OCI-LY7 (cell line): ENCODE data around the gene SLC44A5.

DNA sequence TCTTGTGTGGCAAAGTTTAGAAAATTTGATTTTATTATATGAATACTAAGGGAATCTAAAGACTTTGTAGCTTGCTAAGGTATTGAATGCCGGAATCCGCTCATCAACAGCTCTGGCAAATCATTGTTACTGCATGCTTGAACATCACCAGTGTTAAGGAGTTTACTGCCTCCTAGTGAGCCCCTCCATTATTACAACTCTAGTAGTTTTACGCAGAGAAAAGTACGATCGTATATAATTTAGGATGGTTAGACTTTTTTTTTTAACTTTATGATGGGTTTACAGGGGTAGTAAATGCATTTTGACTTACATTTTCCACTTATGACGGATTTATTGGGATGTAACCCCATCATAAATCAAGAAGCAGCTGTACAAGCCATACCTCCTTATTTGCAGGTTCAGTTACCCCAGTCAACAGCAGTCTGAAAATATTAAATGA lies 789 bp downstream of the TYW3 start:
- PRO-cap: unidirectional peak, minus-strand start at position 114 of the sequence
- RAMPAGE, long total RNA: no peak

- PRO-cap: no peak
- RAMPAGE, long total RNA: no peak
Measured at GRCh38 chr1:75112324-75112648, 21.9 kb upstream of the LHX8 start.

DNA sequence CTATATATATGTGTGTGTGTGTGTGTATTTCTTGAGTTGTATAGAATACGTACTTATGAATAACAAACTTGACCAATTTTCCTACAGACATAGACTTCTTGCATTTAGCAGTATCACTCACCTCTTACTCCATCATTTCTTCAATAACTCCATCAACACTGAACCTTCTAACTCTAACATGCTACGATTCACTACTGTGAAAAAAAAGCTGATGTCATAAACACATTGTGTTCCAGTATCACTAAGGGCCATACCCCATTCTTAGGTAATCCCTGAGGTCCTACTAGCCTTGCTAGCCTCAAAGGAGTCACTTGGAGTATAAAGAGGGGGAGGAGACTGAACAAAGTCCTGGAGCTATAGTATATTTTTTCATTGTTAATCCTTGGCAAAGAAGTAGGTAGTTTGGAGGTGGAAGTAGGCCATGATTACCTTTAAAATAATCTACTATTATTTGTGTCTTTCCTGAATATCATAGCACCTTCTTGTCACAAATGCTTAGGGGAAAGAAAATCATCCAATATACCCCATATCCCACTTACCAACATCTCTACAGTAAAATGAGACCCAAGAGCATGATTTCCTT lies at the start of gene SLC44A5:
TSS of gene SLC44A5 (minus strand) at position 196 of the 583 bp plus-strand sequence.
- PRO-cap: no peak
- RAMPAGE, long total RNA: no peak

GRCh38 chr1:75614645-75615293 lies 3.9 kb upstream of the SLC44A5 start:
- PRO-cap: no peak
- RAMPAGE, long total RNA: no peak

DNA sequence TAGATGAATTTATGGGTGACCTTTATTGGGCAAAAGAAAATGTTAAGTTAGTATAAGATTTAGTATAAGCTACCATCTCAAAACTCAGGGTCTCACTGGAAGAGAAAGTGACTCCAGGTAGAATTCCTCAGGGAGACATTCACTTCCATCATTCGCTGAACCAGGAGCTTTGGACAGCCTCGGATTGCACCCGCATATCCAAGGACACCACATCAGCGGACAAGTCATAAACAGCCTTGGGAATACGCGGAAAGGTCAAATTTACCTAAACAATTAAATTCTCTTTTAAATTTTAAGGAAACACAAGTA lies 686 bp upstream of the ACADM start:
- PRO-cap: no peak
- RAMPAGE, long total RNA: no peak

- PRO-cap: no peak
- RAMPAGE, long total RNA: no peak
Measured at GRCh38 chr1:76052910-76053609, 21.5 kb upstream of the ST6GALNAC3 start.

GRCh38 chr1:76110097-76111074 lies 35.8 kb downstream of the ST6GALNAC3 start:
- PRO-cap: no peak
- RAMPAGE, long total RNA: no peak

- PRO-cap: unidirectional peak, plus-strand start at chr1:76285783; bidirectional peak, plus-strand start at chr1:76285976, minus-strand start at chr1:76285891
- RAMPAGE, long total RNA: no peak
Measured at GRCh38 chr1:76285705-76286167, 211.2 kb downstream of the ST6GALNAC3 start.

DNA sequence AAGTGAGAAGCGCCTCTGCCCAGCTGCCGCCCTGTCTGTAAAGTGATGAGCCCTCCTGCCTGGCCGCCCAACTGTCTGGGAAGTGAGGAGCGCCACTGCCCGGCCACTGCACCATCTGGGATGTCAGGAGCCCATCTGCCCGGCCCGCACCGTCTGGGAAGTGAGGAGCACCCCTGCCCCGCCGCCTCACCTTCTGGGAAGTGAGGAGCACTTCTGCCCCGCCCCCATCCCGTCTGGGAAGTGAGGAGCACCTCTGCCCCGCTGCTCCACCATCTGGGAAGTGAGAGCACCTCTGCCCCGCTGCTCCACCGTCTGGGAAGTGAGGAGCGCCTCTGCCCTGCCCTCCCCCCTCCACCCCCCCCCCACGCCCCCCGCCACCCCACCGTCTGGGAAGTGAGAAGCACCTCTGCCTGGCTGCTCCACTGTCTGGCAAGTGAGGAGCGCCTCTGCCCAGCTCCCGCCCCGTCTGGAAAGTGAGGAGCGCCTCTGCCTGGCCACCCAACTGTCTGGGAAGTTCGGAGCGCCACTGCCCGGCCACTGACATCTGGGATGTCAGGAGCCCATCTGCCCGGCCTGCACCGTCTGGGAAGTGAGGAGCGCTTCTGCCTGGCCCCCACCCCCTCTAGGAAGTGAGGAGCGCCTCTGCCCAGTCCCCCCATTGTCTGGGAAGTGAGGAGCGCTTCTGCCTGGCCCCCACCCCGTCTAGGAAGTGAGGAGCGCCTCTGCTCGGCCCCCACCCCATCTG lies 4.5 kb upstream of the ZZZ3 start:
- PRO-cap: no peak
- RAMPAGE, long total RNA: no peak

GRCh38 chr1:77903248-77903845 lies 14.9 kb downstream of the NEXN start:
- PRO-cap: no peak
- RAMPAGE, long total RNA: no peak

DNA sequence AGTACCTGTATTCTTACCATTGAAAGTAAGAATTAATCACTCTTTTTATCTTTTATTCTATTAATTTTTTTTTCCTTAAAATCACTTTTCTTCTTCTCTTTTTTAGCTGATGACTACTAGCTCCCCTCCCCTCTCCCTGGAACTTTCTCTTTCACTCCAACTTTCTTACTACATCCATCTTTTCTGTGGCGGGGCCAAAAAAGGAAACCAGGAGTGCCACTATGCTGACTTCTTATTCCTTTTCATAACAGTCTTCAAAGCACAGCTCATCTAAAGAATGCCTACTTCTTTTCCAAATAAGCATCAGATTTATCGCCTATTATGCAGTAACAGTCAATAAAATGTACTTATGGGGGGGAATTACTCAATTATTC lies 36.1 kb downstream of the FUBP1 start:
- PRO-cap: no peak
- RAMPAGE, long total RNA: no peak

- PRO-cap: no peak
- RAMPAGE, long total RNA: no peak
Measured at GRCh38 chr1:77945883-77947030, 32.6 kb downstream of the FUBP1 start.

- PRO-cap: no peak
- RAMPAGE, long total RNA: no peak
Measured at GRCh38 chr1:77958345-77958808, 20.5 kb downstream of the FUBP1 start.

GRCh38 chr1:78068667-78069326 lies 23.0 kb downstream of the GIPC2 start:
- PRO-cap: no peak
- RAMPAGE, long total RNA: no peak

GRCh38 chr1:78491288-78492298 lies 819 bp downstream of the PTGFR start:
- PRO-cap: no peak
- RAMPAGE, long total RNA: no peak

- PRO-cap: no peak
- RAMPAGE, long total RNA: no peak
Measured at GRCh38 chr1:78623493-78623896, 3.2 kb downstream of the IFI44L start.

- PRO-cap: no peak
- RAMPAGE, long total RNA: no peak
Measured at GRCh38 chr1:79188143-79188881, 181.8 kb upstream of the ADGRL4 start.

- PRO-cap: no peak
- RAMPAGE, long total RNA: no peak
Measured at GRCh38 chr1:79259251-79259682, 252.7 kb upstream of the ADGRL4 start.

- PRO-cap: no peak
- RAMPAGE, long total RNA: no peak
Measured at GRCh38 chr1:81808595-81809466, 8.1 kb downstream of the ADGRL2 start.

DNA sequence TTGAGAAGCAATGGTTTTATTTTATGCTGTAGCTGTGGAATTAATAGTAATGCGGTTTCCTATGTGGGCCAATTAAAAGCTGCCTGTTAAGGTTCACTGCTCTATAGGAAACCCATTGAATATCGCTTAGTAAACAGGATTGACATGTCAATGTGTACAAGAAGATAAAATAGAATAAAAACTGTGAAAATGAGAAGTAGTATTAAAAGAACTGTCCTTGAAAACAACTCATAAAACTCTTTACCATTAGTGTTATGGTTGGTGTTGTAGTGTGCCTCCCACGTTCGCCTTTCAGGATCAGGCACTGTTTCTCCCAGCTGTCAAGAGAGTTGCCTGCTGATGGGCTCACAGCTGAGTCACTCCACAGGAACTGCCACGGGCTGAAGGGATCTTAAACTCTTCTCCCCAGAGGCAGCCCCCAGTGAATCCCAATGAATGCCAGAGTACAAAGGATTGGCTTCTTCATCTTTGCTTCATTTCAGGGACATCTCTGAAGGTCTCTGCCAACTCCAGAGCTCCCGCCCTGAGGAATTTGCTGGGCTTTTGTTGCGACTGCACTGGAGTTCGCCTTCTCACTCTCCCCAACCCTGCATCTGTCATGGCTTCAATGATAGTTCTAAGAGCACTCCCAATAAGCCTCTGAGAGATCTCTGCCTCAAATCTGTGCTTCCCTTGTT lies 119.5 kb downstream of the ADGRL2 start:
- PRO-cap: no peak
- RAMPAGE, long total RNA: no peak